Breast epithelium (tissue), 2 donors: ENCODE results near the genes GFRA4 and HSPA12B.

- PRO-cap: no peak
- RAMPAGE, long total RNA, 2 experiments: no peak in any of the 2 experiments
Measured at GRCh38 chr20:3595505-3596010, 67.6 kb downstream of the GFRA4 start.

DNA sequence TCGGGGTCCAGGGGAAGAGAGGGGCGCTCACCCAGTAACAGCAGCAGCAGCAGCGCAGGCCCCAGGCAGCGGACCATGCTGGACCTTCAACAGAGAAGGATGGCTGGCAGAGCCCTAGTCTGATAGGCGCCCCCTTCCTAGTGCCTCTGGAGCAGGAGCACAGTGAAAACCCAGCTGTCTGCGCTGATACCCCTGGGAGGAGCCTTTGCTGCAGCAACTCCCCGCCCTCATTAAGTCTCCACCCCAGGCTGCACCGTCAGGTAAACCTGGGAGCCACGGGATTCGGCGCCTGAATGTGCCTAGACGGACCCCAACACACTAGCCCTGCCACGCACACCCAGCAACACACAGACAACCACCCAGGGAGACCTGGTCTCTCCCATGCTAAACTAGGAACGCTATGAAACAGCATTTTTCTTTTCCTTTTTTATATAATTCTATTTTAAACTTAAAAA lies at the start of gene GFRA4:
GFRA4 (minus strand) TSS at position 77 of the 455 bp plus-strand sequence.
- PRO-cap: no peak
- RAMPAGE, long total RNA, 2 experiments: no peak in any of the 2 experiments

DNA sequence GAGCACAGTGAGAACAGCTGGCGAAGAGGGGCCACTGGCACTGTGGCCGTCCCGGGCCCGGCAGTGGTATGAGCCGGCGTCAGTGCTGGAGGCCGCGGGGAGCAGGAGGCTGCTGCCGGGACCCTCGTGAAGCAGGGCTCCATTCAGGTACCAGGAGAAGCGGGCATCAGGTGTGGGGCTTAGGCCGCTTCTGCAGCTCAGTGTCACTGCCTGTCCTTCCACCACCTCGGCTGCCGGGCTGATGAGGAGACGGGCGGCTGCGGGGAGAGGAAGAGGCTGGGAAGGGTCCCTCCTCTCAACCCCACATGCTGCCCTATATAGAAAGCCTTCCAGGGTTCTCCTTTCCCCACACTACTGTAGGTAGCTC lies 13.2 kb downstream of the SIGLEC1 start:
- PRO-cap: no peak
- RAMPAGE, long total RNA, 2 experiments: no peak in any of the 2 experiments

- PRO-cap: bidirectional peak, plus-strand start at chr20:3732667, minus-strand start at chr20:3732576
- RAMPAGE, long total RNA, 2 experiments: no peak in any of the 2 experiments
Measured at GRCh38 chr20:3732283-3733097, at the start of gene HSPA12B. Gene HSPA12B, plus strand, starts transcription at chr20:3732685.

- PRO-cap: no peak
- RAMPAGE, long total RNA, 2 experiments: no peak in any of the 2 experiments
Measured at GRCh38 chr20:3766865-3767478, 581 bp downstream of the ADISSP start.

DNA sequence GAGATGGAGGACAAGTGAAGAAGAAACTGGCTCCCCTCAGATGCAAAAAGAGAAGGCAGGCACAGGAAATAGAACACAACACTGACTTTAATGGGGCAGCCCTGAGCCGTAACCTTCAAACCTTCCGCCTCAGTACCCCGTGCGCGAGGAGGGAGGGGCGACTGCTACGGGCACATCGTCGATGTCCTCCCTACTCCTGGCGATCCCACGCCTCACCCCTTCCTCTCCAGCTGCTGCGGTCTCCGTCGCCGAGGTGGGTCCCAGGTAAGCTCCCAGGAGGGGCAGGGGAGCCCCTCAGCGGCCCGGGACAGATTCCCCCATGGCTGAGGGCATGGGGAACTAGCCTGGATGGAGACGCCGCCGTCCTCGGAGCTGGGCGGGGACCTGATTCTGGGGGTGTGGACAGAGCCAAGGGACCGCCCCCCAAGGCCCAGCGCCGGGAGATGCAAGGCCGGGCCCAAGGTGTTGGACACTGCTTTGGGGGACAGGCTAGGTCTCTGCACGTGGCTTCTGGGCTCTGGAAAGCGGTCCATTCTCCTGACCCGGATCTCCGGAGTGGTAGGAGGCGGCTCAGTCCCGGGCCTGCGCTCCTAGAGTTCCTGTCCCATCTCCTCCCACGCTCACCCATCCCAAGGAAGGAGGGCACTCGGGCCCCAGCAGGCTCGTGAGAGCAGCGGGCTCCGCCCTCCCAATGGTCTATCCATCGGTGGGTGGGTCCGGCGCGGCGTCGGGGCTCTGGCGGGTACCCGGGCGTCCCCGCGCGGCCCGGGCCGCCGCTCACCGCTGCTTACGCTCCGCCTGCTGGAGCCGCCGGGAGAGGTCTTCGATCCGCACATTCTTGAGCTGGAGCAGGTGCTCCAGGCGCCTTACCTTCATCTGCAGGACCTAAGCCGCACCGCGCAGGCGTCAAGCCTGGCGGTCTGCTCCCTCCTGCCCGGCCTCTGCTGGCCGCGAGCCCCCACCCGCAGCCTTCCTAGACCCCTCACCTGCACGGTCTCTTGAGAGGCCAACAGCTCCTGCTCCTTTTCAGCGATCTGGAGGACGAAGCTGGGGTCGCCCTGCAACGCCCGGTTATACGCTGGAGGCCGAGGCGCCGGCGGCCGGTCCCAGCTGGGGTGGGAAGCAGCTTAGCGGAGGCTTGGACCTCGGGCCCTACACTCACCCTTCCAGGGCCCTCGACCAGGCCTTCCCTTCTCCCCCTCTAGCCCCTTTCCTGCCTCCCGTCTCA lies 3.4 kb downstream of the SPEF1 start:
- PRO-cap: bidirectional peak, plus-strand start at position 433 of the sequence, minus-strand start at position 374 of the sequence; unidirectional peak, minus-strand start at position 557 of the sequence
- RAMPAGE, long total RNA, 2 experiments: no peak in any of the 2 experiments

- PRO-cap: no peak
- RAMPAGE, long total RNA, 2 experiments: no peak in any of the 2 experiments
Measured at GRCh38 chr20:3781752-3782077, 467 bp upstream of the SPEF1 start.

- PRO-cap: no peak
- RAMPAGE, long total RNA, 2 experiments: no peak in any of the 2 experiments
Measured at GRCh38 chr20:3797232-3798157, 1.4 kb downstream of the CDC25B start.

GRCh38 chr20:3843495-3844019 lies 3.1 kb upstream of the MAVS start:
- PRO-cap: no peak
- RAMPAGE, long total RNA, 2 experiments: no peak in any of the 2 experiments

DNA sequence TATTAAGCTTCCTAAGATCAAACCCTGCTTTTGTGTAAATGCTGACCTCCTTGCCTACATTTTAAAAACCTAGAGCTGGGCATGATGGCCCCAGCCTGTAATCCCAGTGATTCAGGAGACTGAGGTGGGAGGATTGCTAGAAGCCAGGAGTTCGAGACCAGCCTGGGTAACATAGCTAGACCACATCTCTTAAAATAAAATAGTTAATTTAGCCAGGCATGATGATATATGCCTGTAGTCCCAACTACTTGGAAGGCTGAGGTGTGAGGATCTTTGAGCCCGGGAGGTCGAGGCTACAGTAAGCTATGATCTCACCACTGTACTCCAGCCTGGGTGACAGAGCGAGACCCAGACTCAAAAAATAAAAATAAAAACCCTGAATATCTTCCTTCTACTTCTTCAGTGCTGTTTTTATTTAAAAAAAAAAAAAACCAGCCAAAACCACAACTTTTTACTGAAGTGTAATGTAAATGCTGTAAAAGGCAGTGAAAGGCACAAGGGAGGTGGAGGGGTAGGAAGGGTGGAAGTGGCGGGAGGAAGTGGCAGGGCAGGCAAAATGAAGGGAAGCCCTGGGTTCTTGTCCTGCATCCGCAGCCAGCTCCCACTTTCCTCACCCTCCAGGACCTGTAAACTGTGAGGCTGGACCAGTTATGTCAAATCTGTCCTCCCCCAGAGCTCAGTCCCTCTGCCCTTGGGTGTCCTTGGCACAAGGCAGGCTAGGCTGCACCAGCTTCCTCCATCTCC lies 14.0 kb upstream of the PANK2 start:
- PRO-cap: no peak
- RAMPAGE, long total RNA, 2 experiments: no peak in any of the 2 experiments

DNA sequence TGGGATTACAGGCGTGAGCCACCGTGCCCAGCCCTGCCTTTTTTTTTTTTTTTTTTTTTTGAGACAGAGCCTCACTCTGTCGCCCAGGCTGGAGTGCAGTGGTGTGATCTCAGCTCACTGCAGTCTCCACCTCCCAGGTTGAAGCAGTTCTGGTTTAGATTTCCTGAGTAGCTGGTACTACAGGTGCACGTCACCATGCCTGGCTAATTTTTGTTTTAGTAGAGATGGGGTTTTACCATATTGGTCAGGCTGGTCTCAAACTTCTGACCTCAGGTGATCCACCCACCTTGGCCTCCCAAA lies 17.8 kb downstream of the PANK2 start:
- PRO-cap: no peak
- RAMPAGE, long total RNA, 2 experiments: no peak in any of the 2 experiments

GRCh38 chr20:3908475-3909117 lies 19.4 kb downstream of the PANK2 start:
- PRO-cap: no peak
- RAMPAGE, long total RNA, 2 experiments: no peak in any of the 2 experiments

GRCh38 chr20:3917710-3918466 lies 28.7 kb downstream of the PANK2 start:
- PRO-cap: no peak
- RAMPAGE, long total RNA, 2 experiments: no peak in any of the 2 experiments

DNA sequence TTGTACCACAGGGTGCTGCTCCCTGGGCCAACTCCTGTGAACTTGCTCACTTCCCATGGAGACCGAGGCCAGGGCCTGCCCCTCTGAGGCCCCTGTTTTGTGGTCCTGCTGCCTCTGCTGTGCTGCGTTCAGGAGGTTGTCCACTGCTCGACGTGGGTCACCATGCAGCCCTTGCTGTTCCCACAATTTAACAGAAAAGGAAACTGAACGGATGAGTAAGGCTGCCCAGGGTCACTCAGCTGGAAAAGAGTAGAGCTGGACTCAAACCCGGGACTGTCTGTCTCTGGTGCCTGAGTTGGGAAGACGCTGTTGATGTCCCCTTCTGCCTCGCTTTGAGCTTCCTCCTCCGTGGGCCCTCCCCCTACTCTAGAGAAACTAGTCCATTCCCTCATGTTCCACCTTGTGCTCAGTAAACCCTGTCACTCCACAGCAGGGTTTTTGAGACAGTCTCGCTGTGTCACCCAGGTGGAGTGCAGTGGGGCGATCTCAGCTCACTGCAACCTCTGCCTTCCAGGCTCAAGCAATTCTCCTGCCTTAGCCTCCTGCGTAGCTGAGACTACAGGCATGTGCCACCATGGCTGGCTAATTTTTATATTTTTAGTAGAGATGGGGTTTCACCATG lies 35.7 kb downstream of the PANK2 start:
- PRO-cap: no peak
- RAMPAGE, long total RNA, 2 experiments: no peak in any of the 2 experiments

DNA sequence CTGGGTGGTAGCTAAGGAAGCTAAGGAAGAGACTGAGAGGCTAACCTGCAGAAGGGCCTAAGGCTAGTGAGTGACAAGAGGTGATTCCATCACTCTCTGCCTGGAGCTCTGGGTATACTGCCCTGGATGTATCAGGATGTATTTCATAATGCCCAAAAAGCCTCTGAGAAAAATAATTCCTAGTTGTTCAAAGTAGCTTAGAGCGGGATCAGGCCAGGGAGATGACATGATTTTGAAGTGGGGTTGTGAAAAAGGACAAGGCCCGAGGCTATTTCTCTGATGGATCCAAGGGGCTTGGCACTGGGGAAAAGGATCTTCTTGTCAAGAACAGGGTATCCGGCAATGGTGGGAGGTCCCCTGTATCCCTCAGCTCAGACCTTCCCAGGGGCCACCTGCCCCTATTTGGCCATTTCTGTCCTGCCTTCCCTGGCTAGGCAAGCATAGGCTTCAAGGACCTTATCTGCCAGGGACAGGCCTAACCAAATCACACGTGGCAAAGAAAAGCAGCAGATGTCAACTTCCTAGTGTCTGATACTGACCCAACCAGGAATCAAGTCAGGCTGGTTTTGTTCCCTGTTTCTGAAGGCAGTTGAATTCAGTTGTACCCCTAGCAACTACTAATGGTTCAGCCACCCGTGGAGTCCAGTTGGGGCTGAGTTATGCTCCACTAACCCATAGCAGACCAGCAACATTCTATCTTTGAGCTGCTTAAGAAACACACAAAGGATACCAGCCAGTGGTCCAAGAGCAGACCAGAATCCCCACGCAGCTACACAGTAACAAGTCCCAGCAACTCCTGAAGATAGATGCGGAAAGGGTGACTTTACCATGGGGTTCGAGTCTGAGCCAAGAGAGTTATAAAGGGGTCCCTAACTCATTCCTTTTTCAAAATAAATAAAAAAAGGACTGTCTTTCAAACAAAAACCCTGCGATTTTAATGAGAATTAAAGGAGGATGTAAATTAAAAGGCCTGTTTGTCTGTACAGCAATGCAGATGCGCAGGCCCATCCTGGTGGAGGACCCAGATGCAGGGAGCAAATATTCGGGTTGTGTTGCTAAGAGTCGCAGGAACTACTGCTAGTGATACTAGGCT lies 41.7 kb downstream of the PANK2 start:
- PRO-cap: no peak
- RAMPAGE, long total RNA, 2 experiments: no peak in any of the 2 experiments

- PRO-cap: no peak
- RAMPAGE, long total RNA, 2 experiments: no peak in any of the 2 experiments
Measured at GRCh38 chr20:3935244-3935862, 46.2 kb downstream of the PANK2 start.

- PRO-cap: no peak
- RAMPAGE, long total RNA, 2 experiments: no peak in any of the 2 experiments
Measured at GRCh38 chr20:4108607-4109283, 39.9 kb upstream of the SMOX start.

DNA sequence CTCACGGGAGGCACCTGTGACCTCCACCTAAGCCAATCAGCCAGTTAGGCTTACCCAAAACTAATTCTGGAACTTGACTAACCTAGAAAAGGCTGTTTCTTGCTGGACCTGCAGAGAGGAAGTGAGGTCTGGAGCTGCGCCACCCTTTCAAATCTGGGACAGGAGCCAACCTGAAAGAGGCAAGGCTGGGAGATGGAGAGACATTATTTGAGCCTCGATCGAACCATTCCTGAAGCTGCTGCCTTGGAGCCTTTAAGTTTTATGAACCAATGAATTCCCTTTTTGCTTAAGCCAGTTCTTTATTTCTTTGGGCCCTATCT lies 36.1 kb upstream of the SMOX start:
- PRO-cap: no peak
- RAMPAGE, long total RNA, 2 experiments: no peak in any of the 2 experiments

DNA sequence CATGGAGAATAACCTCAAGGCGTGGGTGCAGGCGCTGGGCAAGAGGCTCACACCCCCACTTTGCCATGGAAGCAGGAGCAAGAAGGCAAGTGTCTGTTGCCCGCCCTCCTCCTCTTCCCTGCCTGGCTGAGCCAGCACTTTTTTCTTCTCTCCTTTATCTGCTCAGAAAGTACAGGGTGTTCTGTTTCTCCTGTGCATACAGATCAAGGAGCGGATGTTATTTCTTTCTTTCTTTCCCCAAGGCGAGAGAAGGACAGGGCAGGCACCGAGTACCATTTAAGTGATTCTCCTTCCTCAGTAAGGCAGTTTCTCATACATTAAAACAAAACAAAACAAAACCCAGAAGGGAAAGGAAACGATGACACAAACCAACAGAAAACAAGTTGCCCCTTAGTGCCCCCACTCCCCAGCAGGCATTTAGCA lies 22.3 kb downstream of the SMOX start:
- PRO-cap: no peak
- RAMPAGE, long total RNA, 2 experiments: no peak in any of the 2 experiments

DNA sequence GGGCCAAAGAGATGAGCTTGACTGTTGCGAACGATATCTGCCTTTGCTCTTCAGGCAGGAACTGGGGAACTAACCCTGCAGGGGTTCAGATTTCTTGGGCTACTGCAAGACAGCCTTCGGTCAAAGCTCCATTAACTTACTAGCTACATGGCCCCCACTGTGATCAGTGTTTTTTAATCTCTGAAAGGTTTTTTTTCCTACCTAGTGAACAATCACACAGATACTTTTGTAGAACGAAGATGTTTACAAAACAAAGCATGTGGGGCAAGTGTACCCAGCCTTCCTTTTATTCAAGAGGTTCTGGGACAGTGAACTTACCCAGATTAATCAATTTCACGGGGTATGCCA lies 48.3 kb downstream of the ADRA1D start:
- PRO-cap: no peak
- RAMPAGE, long total RNA, 2 experiments: no peak in any of the 2 experiments